ENCODE measurements around the genes YPEL4, CLP1, OR5B2 and GLYATL1.

GRCh38 chr11:57463159-57463915, 3.0 kb downstream of the RTN4RL2 start:
- PRO-cap: no peak

DNA sequence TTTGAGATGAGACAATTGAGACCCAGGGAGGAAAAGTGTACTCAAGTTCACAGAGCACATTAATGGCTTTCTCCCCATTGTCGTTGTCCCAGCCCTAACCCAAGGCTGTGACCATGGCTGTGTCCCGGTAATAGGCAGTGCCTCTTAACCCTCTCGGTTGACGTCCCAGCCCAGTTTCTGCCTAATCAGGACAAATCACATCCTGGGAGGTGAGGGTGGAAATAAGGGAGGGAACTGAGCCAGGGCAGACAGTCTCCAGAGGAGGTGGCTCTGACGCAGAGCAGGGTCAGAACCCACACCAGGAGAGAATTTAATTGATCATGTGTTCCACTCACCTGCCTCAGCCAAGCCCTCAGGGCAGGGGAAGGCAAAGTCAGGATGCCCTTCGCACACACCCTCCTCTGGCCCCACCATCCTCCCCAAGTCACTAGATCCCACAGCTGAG, 17.0 kb downstream of the SLC43A1 start:
- PRO-cap: no peak

DNA sequence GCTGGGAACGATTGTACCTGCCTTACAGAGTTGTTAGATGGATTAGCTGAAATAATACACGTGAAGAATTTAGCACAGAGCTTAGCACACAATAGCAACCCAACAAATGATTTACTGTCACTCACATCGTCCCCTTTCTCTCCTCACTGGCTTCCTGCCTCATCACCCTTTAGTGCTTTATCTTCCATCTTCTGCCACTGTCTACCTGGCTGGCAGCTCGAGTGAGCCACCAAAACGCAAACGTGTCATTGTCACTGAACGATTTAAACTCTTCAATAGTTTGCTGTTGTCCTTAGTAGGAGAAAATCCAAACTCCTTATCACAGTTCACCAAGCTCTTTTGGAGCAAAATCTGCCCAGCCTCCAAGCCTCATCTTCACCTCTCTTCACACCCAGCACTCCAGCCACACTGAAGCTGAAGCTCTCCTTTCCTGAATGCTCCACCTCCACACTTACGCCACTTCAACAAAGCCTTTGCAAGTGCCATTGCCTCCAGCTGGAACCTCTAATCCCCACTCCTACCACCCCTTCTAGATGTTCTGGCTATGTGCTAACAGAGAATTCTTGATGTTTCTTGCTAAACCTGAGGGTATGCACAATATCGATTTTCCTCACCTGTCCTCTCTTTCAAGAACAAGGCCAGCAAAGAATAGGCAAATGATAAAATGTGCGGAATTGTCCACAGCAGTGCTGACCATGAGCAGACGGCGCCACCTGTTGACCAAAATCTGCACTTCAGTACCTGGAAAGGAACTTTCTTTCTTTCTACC, 3.7 kb downstream of the TIMM10 start:
- PRO-cap: no peak

- PRO-cap: no peak
Measured at GRCh38 chr11:57637496-57638043, 12.1 kb downstream of the YPEL4 start.

DNA sequence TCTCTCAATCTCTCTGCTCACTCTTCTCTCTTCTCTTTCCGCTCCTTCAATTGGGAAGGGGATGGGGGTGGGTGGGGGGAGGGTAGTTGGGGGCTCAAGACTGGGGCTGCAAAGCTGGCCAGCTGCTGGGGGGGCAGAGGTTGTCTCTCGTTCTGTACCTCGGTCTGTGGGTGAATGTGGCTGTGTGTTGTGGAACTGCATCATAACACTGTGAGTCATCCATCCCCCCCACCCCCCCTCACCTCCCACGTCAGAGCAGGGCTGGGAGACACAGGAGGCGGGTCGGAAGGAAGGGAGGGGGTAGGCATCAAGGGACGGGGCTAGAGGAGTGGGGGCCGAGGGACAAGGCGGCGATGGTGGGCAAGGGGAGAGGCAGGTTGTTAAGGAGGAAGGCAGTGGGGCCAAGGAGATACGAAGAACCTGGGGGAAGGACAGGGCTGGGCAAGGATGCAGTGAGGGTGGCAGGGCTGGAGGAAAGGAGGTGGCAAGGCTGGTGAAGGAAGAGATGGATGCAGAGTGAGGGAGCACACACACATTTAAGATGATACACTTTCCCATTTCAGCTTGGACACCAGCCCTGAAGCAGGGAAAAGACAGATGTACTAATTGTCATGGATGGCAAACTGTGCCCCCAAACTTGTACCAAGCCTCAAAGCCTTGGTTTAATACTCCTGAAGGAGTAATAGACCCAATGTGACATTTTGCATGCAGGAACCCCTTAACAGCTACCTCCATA, at the start of gene YPEL4:
Gene YPEL4, minus strand, starts transcription at position 178 of the 736 bp plus-strand sequence.
- PRO-cap: bidirectional peak, plus-strand start at position 253 of the sequence, minus-strand start at position 178 of the sequence

- PRO-cap: unidirectional peak, minus-strand start at chr11:57657430; bidirectional peak, plus-strand start at chr11:57657762, minus-strand start at chr11:57657491
Measured at GRCh38 chr11:57657250-57658018, at the start of gene CLP1. CLP1 (plus strand) TSS chr11:57657762.

- PRO-cap: no peak
Measured at GRCh38 chr11:58058282-58059256, 27.8 kb downstream of the OR6Q1 start.

- PRO-cap: no peak
Measured at GRCh38 chr11:58427885-58428557, at the start of gene OR5B2. OR5B2 (minus strand) TSS chr11:58428121.

DNA sequence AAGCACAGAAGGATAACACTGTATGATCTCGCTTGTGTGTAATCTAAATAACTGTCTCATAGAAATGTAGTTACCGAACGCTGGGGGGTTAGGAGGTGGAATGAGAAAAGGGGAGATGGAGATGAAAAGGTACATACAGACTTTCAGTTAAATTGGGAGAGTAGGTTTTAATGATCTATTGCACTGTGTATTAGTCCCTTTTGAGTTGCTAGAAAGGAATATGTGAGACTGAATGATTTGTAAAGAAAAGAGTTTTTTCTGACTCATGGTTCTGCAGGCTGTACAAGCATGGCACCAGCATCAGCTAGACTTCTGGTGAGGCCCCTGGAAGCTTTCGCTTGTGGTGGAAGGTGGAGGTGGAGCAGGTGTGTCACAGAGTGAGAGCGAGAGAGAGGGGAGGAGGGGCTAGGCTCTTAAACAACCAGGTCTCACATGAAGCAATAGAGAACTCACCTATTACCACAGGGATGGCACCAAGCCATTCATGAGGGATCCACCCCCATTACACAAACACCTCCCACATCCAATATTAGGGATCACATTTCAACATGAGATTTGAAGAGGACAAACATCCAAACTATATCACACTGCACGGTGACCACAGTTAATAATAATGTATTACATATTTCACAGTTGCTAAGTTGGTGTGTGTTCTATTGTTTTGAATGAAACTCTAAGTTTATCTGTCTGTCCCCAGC, 13.9 kb downstream of the ZFP91 start:
- PRO-cap: no peak

DNA sequence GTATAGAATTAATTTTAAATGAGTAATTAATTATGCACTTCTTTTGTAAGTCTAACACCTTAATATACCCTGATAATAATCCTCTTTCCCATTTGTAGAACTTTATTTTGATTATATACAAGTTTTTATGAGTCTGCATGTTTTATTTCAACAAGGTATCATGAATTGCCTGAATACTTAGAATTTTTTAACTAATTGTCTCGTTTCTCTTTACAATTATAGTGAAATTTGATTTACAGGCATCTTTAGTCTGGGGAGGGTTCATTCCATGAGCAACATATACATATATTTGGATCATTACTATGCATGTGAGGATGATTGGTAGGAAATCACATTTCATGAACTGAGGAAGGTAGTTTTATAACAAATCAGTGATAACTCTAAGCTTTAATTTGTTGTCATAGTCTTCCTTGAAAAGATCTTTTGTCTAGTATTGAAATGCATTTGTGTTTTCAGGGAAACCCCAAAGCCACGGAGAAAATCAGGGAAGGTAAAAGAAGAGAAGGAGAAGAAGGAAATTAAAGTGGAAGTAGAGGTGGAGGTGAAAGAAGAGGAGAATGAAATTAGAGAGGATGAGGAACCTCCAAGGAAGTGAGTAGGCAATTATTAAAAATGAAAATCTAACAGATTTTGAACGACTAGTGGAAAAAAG, 11.2 kb upstream of the CNTF start:
- PRO-cap: no peak

- PRO-cap: no peak
Measured at GRCh38 chr11:58641363-58641755, 18.9 kb downstream of the CNTF start.

DNA sequence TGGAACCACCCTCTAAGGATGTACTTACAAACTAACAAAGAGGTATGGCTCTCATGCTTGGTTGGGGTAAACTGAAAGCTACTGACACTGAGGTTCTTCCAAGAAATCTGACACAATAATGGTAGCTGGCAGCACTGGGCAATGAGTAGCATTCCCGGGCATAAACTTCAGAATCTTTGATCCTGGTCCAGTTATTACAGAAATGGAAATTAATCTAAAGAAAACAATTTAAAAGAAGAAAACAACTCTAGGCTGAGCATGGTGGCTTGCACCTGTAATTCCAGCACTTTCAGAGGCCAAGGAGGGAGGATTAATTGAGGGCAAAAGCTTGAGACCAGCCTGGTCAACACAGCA, 1.8 kb downstream of the GLYAT start:
- PRO-cap: no peak

GRCh38 chr11:58939071-58939652, at the start of gene GLYATL1:
GLYATL1 (plus strand) TSS chr11:58939488.
- PRO-cap: no peak

- PRO-cap: unidirectional peak, minus-strand start at chr11:59098048
Measured at GRCh38 chr11:59097907-59098301, 9.1 kb upstream of the FAM111B start.

- PRO-cap: no peak
Measured at GRCh38 chr11:59175282-59175637, 3.3 kb downstream of the DTX4 start.

DNA sequence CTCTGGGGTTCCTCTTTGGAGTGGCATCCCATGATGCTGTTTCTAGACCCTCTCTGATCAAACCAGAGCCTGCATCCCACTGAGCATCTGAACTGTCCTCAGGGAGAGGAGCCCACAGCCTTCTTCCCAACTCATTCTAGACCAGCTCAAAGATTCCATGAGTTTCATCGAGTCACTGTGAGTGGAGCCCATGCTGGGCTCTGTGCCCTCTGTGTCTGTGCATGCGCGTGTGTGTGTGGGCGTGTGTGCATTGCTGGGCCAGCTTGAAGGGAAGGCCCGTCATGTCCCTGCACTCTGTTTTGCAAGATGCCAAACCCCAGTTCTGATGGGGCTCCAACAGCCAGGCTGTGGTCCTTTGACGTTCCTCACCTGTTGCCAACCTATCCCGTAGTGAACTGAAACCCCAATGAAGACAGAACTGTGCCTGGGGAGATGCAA, 7.1 kb downstream of the MPEG1 start:
- PRO-cap: no peak

DNA sequence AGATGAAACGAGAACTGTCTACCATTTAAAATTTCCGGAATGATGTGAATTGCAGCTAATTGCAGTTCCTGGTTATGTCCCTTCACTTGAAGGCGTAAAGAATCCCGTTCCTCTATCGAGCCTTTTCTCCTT, 40.0 kb downstream of the OR4D9 start:
- PRO-cap: no peak

DNA sequence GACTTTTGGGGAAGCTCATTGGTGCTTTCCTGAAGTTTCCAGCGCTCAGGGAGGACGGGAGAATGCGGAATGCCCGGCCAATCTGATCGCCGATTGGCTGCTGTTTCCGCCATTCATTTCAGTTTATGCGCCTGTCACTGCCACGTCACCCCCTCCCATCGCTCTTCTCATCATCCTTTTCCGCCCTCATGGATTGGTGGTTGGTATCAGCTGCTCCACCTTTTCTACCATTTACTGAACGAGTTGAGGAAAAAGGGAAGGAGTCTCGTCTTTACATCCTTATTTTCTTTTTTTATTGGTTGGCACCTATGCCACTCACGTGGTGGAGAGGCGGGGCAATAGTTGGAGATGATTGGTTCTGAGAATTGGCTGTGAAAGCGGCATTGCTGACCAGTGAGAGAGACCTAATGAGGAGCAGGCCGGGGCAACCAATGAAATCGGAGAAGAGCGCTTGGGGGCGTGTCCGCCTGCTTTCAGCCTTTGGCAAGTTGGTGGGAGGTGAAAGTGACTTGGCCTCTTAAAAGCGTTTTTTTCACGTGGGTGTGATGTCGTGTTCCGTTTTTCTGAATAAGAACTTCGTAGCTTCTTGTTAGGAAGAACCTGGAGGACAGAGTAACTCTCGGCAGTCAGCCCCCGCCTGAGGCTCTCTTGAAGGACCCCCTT, 534 bp upstream of the OSBP start:
- PRO-cap: bidirectional peak, plus-strand start at position 520 of the sequence, minus-strand start at position 409 of the sequence

GRCh38 chr11:59668011-59668737, 663 bp downstream of the PATL1 start:
- PRO-cap: no peak

DNA sequence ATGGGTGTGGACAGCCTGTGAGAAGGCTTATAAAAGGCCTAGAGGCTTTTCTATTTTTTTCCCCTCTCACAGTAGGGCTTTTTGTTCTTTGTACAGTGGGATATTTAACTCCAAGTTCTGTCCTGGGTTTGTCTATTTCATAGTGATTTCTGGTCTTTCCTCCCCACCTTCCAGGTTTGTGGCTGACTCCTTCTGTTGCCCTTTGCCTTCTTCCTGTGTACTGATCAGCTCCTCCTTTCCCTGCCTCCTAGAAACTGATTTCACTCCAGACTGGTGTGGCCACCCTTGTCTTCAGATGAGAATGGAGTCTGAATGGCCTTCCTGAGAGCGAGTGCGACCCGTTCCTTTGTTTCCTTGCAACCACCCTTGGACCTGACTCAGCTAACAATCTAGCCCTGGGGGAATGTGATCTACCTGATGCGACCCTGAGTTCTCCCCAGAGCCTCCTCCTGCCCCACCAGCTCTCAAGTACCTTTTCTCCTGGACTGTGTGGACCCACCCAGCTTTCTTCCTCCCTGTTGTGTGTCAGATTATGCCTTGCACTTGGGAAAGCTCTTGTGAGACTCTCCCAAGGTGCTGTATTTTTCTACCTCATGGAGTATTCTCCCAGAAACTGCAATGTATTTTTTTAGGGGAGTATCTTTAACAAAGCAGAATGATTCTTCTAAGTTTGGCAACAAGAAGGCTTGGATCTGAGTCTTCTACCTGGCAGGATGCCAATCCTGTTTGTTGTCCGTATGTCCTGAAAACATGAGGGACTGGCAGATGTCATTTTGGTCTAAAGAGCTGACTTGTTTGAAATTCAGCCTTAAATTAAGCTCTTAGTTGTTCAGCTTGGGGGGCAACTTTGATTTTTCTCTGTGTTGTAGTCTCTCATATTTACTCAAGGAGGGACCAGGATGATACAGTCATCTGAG, 9.7 kb downstream of the MRPL16 start:
- PRO-cap: no peak

Measured in SUDHL5 (cell line).